ENCODE results near the genes DIRAS1 and PIP5K1C.

GRCh38 chr19:2721310-2721862 lies at the start of gene DIRAS1:
DIRAS1 (minus strand) TSS chr19:2721372.
- PRO-cap, 4 experiments, result peak in 3 of 4 experiments; most common plus-strand start chr19:2721399 (in 1); most common minus-strand start chr19:2721401 (in 2)
- RAMPAGE, long total RNA, 4 experiments, result no peak in any of the 4 experiments

- PRO-cap, 4 experiments, result peak in 1 of 4 experiments; most common plus-strand start chr19:2984148 (in 1); most common minus-strand start chr19:2984105 (in 1)
- RAMPAGE, long total RNA, 4 experiments, result no peak in any of the 4 experiments
Measured at GRCh38 chr19:2983642-2984355, 6.4 kb downstream of the TLE6 start.

- PRO-cap, 4 experiments, result no peak in any of the 4 experiments
- RAMPAGE, long total RNA, 4 experiments, result start-site peak on the minus strand in 2 of 4 experiments, at chr19:3019286-3019453 at its widest, 33 to 92 reads per replicate
Measured at GRCh38 chr19:3019106-3020016, 9.7 kb downstream of the TLE2 start.

DNA sequence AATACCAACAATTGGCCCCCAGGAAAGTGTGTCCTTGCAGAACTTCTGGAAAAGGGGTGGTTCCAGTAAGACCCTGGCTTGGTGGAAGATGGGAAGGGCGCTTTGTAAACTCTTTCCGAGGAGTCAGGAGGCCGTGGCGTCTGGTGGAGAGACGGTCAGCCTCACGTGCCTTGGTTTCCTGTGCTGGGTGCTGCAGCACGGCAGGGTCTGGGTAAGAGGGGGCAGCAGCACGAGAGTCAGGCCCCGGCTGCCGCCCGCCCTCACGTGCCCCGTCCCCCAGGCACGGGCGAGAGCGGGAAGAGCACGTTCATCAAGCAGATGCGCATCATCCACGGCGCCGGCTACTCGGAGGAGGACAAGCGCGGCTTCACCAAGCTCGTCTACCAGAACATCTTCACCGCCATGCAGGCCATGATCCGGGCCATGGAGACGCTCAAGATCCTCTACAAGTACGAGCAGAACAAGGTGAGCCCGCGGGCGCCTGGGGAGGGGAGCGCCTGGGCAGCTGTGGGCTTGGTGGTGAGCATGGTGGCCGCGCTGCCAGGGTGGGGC lies 15.8 kb downstream of the GNA11 start:
- PRO-cap, 4 experiments, result no peak in any of the 4 experiments
- RAMPAGE, long total RNA, 4 experiments, result no peak in any of the 4 experiments

DNA sequence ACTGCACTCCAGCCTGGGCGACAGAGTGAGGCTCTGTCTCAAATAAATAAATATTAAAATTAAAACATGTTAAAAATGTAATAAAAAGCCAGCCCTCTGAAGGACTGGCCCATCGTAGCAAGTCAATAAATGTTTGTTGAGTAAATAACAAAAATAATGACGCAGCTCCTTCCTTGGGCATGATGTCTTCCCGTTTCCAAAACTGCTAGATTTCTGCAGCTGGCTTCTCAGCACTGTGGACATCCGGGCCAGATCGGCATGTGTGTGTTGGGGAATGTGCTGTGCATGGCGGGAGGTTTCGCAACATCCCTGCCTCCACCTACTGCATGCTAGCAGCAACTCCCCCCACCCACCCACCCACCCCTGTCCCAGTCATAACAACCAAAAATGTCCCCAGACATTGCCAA lies 22.9 kb upstream of the NFIC start:
- PRO-cap, 4 experiments, result no peak in any of the 4 experiments
- RAMPAGE, long total RNA, 4 experiments, result no peak in any of the 4 experiments

GRCh38 chr19:3370114-3371064 lies 4.0 kb downstream of the NFIC start:
- PRO-cap, 4 experiments, result no peak in any of the 4 experiments
- RAMPAGE, long total RNA, 4 experiments, result no peak in any of the 4 experiments

- PRO-cap, 4 experiments, result peak in 1 of 4 experiments; most common plus-strand start chr19:3381970 (in 1)
- RAMPAGE, long total RNA, 4 experiments, result no peak in any of the 4 experiments
Measured at GRCh38 chr19:3381600-3382629, 15.5 kb downstream of the NFIC start.

GRCh38 chr19:3402266-3402733 lies 35.9 kb downstream of the NFIC start:
- PRO-cap, 4 experiments, result no peak in any of the 4 experiments
- RAMPAGE, long total RNA, 4 experiments, result no peak in any of the 4 experiments

GRCh38 chr19:3438997-3439260 lies 41.4 kb downstream of the SMIM24 start:
- PRO-cap, 4 experiments, result no peak in any of the 4 experiments
- RAMPAGE, long total RNA, 4 experiments, result no peak in any of the 4 experiments

DNA sequence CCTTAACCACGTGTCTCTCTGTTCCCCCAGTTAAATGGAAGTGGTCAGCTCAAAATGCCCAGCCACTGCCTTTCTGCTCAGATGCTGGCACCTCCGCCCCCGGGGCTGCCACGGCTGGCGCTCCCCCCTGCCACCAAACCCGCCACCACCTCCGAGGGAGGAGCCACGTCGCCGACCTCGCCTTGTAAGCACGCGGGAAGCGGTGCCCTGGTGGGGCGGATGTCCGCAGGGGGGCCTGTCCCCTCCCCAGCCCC lies 26.7 kb downstream of the SMIM24 start:
- PRO-cap, 4 experiments, result no peak in any of the 4 experiments
- RAMPAGE, long total RNA, 4 experiments, result no peak in any of the 4 experiments

DNA sequence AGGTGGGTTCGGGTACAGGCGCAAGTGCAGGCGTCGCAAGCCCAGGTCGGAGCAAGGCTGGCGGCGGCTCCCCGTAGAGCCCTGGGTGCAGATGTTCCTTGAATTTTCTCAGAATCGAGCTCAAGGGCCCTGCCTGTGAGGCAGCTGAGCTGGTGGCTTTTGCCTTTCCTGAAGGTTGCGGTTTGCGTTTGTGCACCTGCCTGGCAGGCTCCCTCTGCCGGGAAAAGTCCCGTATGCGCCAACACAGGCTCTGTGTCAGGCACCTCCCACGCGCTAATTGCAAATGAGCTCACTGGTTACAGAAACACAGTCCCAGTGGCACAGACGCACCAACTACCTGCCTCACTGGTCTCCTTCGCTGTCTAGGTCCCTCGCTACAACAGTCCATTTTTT lies 5.9 kb downstream of the DOHH start:
- PRO-cap, 4 experiments, result no peak in any of the 4 experiments
- RAMPAGE, long total RNA, 4 experiments, result no peak in any of the 4 experiments

- PRO-cap, 4 experiments, result no peak in any of the 4 experiments
- RAMPAGE, long total RNA, 4 experiments, result no peak in any of the 4 experiments
Measured at GRCh38 chr19:3525698-3526092, 13.3 kb upstream of the TEKTIP1 start.

GRCh38 chr19:3537047-3537775 lies 1.8 kb upstream of the TEKTIP1 start:
- PRO-cap, 4 experiments, result no peak in any of the 4 experiments
- RAMPAGE, long total RNA, 4 experiments, result start-site peak on the plus strand in 2 of 4 experiments, at chr19:3537335-3537927 at its widest, 10 to 12 reads per replicate

- PRO-cap, 4 experiments, result peak in 2 of 4 experiments; most common plus-strand start chr19:3554599 (in 1); most common minus-strand start chr19:3554543 (in 2)
- RAMPAGE, long total RNA, 4 experiments, result no peak in any of the 4 experiments
Measured at GRCh38 chr19:3554269-3554938, 3.0 kb downstream of the MFSD12 start.

GRCh38 chr19:3626068-3626562 lies 475 bp downstream of the CACTIN start:
- PRO-cap, 4 experiments, result no peak in any of the 4 experiments
- RAMPAGE, long total RNA, 4 experiments, result no peak in any of the 4 experiments

GRCh38 chr19:3636539-3636741 lies 9.8 kb upstream of the CACTIN start:
- PRO-cap, 4 experiments, result no peak in any of the 4 experiments
- RAMPAGE, long total RNA, 4 experiments, result no peak in any of the 4 experiments

- PRO-cap, 4 experiments, result no peak in any of the 4 experiments
- RAMPAGE, long total RNA, 4 experiments, result no peak in any of the 4 experiments
Measured at GRCh38 chr19:3644576-3645008, 18.0 kb upstream of the CACTIN start.

DNA sequence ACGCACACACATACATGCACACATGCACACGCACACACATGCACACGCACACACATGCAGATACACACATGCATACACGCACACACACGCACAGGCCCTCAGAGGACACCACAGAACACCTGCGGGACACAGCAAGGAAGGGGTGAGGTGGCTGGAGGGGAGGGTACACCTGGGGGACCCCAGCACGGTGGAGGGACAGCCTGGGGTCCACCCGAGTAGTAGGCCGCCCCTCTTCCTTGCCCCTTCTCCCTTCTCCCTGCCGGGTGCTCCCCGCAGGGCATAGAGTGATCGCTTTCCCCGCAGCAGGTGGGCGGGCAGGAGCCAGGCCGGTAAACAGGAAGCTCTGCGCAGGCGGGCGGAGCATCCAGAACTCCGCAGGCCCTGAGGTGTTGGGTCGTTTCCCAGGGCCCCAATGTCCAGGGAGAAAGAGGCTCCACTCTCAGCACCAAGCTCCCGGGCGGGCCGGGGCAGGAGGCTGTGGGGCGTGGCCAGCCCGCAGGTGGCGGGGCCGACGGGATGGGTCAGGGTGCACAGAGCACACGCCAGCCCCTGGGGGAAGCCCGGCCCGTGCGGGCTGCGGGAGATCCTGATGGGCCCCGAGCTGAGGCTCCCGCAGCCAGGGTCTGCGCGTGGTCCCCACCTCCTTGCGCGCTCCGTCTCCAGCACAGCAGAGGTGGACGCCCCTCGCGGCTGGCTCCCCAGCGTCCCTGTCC lies 12.6 kb downstream of the PIP5K1C start:
- PRO-cap, 4 experiments, result peak in 4 of 4 experiments; most common plus-strand start position 367 of the sequence (in 4); most common minus-strand start position 261 of the sequence (in 1)
- RAMPAGE, long total RNA, 4 experiments, result no peak in any of the 4 experiments

DNA sequence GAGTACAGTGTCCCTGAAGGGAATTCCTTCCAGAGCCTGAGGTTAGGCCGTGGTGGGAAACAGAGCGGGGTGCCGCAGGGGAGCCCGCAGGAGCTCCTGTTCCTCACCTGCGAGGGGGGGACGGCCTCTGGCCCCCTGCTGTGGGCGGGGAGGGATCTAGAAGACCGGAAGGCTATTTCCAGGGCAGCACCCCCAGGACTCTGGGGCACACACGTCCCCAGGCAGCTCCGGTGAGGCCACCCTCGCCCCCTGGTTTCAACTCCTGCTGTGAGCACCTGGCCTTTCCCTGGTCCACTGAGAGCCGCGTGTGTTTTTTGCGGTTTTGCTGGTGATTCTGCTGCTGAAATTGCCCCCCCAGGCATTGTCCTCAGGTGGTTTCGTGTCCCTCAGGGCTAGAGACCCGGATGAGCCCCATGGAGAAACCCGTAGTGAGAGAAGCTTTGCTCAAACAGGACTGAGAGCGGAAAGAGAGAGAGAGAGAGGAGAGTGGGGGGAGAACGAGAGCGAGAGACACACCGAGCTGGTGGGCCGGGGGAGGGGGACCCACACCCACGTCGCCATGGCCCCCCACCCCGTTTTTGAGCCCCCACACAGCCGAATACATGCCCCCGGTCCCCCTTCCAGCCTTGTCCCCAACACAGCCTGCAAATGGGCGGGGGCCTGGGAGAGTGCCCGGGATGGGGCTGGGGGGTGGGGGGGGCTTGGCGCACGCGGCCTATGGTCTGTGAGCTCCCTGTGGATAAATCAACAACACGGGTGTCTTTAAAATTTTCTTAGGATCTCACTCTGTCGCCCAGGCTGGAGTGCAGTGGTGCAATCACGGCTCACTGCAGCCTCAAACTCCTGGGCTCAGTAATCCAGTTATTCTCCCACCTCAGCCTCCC lies 11.8 kb downstream of the PIP5K1C start:
- PRO-cap, 4 experiments, result no peak in any of the 4 experiments
- RAMPAGE, long total RNA, 4 experiments, result no peak in any of the 4 experiments

- PRO-cap, 4 experiments, result peak in 4 of 4 experiments; most common minus-strand start chr19:3700455 (in 3)
- RAMPAGE, long total RNA, 4 experiments, result no peak in any of the 4 experiments
Measured at GRCh38 chr19:3699815-3701147, at the start of gene PIP5K1C. PIP5K1C (minus strand) TSS chr19:3700468.